Airway epithelial cell (primary cell): ENCODE measurements around a stretch of chr3.

- RAMPAGE, long total RNA = no peak
Measured at GRCh38 chr3:53084185-53085153, 38.6 kb upstream of the SFMBT1 start.

DNA sequence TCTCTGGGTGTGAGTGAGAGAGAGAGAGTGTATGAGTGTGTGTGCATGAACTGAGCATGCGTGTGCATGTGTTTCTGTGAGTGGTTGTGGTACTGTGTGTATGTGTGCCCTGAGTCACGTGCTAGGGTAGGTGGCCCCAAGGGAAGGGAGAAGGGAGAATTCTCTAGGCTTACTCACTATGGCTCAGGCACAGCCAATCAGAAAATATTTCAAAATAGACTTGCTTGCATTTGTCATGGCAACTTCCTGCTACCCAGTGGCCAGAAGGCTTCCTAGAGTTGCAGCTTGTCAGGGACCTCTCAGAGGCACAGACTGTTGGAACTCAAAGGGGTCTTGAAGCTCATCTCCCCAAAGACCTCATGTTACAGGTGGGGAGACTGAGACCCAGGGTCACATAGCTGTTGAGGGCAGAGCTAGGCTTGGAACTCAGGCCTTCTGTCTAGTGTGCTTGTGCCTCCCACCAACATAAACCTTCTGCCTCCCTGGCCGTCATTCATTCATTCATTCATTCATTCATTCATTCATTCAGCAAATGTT is 10.7 kb upstream of the RFT1 start:
- RAMPAGE, long total RNA = no peak

GRCh38 chr3:53145749-53146178 is 15.2 kb upstream of the PRKCD start:
- RAMPAGE, long total RNA = no peak

GRCh38 chr3:53150186-53150796 is 10.7 kb upstream of the PRKCD start:
- RAMPAGE, long total RNA = no peak

DNA sequence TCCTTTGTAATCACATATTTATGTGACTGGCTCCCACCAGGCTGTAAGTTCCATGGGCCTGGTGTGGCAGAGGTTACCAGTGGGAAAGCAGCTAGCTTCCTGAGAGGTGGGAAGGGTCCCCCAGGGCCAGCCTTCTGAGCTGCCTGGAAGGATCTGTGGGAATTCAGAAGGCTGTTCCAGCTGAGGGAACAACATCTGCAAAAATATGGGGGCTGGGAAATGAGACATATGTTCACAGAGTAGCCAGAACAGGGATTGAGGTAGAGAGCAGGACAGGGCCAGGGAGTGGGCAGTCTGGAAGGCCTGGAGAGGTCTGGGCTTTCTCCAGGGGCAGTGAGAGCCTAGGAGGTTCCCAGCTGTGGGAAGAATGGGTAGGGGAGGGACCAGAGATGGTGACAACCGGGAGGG is 10.5 kb downstream of the PRKCD start:
- RAMPAGE, long total RNA = no peak

- RAMPAGE, long total RNA = no peak
Measured at GRCh38 chr3:53217926-53218162, 38.0 kb downstream of the TKT start.

GRCh38 chr3:53241996-53242538 is 13.8 kb downstream of the TKT start:
- RAMPAGE, long total RNA = no peak

- RAMPAGE, long total RNA = no peak
Measured at GRCh38 chr3:53281607-53281844, 25.7 kb upstream of the TKT start.

DNA sequence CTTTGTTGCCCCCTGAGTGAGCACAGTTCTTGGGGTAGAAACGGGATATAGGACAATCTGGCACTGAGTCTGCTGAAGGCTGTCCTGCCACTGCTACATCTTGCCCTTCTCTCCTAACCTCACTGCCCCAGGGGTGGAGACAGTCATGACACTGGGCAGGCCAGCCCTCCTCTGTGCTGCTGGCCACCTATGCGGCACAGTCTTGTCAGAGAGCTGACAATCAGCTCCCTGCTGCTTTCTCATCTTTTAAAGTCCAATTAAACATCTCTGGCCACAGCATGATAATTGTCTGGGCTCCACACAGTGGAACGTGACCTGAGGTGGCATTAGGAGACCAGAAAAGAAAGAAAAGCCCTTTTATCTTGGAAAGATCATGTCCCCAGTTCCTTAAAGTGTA is 15.6 kb upstream of the CACNA1D start:
- RAMPAGE, long total RNA = no peak

- RAMPAGE, long total RNA = no peak
Measured at GRCh38 chr3:53496129-53496299, 1.6 kb downstream of the CACNA1D start.

DNA sequence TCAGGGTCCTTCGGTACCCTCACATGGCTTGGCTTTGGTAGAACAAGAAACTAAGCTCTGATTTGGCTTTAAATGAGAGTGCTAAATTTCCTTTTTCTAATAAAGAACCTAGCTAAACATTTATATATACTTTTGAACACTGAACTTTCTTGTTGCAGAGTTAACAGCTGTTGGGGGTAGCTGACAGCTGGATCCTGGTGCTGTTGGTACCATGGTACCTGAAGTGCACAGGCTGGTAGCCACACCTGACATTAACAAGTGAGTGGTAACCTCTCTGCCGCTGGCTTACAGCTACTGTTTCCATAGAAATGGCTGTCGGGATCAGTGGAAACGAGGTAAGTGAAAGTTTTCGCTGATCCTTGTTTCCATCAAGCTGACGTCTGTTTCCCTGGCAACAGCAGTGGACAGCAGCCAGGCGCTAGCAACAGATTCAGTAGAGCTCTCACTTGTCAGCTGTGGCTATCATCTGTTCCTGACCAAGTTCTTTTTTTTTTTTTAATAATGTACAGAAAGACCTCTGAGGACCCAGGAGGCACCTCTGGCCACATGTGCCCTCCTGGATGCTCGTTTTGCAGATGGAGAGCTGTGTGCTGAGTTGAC is 166.3 kb downstream of the CHDH start:
- RAMPAGE, long total RNA = no peak

DNA sequence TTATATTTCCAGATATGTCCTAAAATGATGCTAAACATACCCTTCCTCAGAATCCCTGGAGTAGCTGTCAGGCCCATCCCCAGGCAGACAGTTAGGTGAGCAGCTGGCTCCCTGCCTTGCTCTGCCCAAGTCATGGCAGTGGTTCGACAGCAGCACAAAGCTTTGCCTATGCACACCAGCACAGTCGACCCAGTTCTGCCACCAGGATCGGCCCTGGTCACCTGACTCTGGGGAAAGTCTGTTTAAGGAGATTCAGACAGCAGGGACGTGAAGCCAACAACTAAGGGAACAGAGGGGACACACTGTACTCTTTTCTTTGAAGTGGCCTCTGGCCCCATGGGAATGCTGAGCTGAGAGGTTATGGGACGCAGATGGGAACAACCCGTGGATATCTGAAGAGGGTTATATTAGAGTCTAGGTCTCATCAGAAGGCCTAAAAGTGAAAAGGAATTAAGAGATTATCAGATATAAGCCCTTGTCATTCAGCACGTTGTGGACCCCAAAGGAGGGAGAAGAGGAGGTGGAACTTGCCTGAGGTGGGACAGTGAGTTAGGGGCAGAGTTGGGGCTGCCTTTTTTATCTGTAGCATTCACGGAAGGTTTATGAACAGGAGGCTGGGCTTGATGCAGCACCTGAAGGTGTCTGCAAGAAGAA is 134.8 kb downstream of the CHDH start:
- RAMPAGE, long total RNA = no peak

DNA sequence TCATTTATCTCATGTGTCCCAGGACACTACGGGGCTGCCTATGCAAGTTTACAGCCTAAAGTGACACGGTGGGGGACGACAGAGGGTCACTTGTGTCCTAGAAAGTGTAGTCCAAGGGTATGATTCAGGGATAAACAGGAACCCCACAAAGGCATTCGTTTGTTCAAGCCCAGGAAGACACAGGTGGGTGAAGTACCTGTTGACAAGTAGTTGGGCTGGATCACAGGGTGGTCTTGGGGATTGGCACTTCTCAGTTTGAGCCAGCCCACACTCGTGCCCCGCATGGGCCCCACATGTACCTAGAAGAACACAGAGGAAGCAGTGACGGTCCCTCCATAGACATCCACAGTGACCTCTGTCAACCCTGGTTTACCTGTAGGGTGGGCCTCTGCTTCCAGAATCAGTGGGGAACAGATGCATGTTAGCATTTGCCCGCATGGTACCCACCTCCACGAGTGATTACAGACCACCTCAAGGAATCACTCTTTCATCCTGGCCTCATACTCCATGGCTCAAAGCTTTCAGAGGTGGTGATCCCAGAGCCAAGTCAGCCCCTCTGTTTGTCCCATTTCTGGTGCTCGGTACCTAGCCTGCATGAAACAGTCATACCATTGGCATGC is 27.4 kb downstream of the CHDH start:
- RAMPAGE, long total RNA = no peak

GRCh38 chr3:53882605-53883070 is 686 bp upstream of the ACTR8 start:
- RAMPAGE, long total RNA = no peak

DNA sequence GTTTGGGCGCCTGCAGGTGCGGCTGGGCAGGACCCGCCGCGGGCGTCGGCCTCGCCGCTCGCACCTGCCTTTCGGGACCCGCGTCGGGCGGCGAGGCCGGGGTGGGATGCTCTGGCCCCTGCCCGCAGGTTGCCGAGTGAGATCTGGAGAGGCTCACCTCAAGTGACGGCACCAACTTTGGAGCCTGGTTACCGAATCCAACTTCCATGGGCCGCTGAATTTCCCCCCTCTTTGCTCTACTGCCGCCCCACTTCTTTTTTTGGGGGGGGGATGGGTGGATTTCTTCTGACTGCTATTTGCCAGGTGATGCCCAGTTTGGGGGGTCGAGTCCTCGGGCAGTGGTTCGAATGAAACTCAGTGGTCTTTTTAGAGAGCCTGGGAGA is 539 bp downstream of the CACNA2D3 start:
- RAMPAGE, long total RNA = no peak

GRCh38 chr3:54527507-54527927 is 400.3 kb downstream of the LRTM1 start:
- RAMPAGE, long total RNA = no peak

GRCh38 chr3:54637008-54638192 is 290.5 kb downstream of the LRTM1 start:
- RAMPAGE, long total RNA = no peak

DNA sequence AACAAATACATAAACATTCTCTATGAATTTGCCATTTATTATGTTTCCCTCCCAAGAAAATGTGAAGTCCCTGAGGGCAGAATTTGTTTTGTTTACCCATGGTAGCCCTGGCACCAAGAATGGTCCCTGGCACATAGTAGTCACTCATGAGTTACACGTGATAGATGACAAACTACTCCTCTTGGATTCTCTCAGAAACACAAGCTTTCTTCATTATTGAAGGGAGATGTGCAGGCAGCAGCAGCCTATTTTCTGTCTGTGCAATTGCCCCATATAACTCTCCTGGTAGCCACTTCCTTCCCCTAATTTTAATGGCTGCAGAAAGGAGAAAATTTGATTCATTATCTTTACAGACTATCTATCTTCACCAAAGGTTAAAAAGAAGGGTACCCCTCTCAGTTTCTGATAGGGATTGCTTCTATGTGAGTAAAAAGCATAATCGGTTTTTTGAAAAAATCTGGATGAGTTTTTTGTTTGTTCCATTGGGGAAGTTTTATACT is 179.9 kb downstream of the LRTM1 start:
- RAMPAGE, long total RNA = no peak

DNA sequence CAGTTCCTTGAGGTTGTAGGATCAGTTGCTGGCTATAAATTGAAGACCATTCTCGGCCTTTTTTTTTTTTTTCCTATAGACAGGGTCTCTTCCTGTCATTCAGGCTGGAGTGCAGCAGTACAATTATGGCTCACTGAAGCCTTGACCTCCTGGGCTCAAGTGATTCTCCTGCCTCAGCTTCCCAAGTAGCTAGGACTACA is 207.0 kb upstream of the LRTM1 start:
- RAMPAGE, long total RNA = no peak

DNA sequence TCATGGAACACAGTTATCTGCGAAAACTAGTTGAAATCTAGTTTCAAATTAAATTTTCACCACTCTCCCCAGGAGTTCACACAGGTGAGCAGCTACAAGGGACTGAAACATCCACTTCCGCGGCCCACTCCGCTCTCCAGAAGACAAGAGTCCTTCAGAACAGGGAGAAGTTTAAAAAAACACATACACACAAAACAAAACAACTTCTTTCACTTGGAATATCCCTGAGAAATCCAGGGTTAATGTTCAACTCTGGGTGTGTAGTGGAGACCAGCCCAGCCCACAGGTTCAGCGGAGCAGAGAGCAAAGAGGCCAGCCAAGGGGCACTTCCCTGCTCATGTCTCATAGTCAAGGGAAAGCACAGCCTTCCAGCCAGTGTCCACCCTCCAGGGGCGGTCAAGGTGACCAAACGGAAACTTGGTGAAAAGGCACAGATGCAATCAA is 41.6 kb downstream of the WNT5A start:
- RAMPAGE, long total RNA = no peak